HGPS cell (cell line): ENCODE measurements around a stretch of chr1.

DNA sequence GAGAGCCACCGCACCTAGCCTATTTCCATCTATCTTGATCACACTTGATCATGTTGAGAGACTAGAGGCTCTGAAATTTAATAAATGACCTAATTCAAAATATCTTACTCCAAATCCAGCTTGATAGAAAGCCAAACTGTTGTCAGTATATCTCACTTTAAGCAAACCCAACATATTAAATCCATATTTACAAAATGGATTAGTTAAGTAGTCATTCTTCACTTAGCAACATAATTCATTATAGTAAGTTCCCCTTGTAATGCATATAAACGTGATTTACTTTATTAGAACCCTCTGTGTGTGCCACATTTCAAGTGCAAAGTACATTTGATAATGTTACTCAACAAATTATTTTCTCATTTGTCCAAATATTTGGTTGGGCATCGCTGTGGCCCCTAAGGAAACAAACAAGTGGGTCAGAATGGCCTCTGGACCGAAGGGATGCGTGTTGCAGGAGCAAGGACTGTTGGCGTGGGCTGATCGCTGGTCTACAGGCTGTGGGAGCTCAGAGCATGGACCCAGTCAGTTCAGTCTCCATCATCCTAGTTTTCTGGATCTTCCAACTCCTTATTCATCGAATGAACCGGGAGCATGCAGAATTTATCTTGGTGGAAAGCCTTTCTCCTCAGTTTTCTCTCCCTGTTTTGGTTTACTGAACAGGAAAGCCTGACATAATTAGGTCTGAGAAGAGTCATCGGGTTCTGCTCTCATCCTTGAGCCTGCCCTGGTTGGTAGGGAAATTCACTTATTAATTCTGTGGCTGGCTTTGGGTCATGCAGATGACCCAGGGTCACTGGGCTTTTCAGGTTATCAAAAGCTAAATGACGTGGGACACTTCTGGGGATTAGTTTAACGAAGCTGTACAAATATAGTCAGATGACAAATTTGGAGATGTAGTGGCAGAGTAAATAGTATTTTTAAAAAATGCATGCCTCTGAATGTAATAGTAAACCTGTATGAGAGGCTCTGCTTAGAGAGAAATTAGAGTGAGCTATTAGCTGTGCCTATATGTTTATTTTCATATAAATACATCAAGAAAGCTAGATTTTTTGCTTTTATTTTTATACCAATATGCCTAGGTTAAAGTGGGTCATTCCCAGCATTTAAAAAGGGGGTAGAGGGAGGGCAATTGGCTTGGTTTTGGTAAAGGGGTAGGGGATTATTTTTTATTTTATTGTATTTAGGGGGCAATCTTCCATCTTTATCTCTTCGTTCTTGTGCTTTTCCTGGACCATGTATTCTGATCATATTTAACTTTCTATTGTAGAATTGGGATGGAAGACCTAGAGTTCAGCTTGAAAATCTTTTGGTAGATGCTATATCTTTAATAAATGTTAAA, 200.2 kb downstream of the SDCCAG8 start:
- RRBS = no CpG with 5 or more reads among the region's 13 CpGs

- RRBS = no CpG with 5 or more reads among the region's 17 CpGs
Measured at GRCh38 chr1:243483931-243484391, 228.1 kb downstream of the SDCCAG8 start.

GRCh38 chr1:243487375-243488051, 231.7 kb downstream of the SDCCAG8 start:
- RRBS = 79% methylated on average over 13 of the region's 33 CpGs

GRCh38 chr1:243713806-243714350, 136.2 kb downstream of the AKT3 start:
- RRBS = no CpG with 5 or more reads among the region's 4 CpGs

- RRBS = no CpG with 5 or more reads among the region's 4 CpGs
Measured at GRCh38 chr1:243731205-243731901, 118.7 kb downstream of the AKT3 start.

GRCh38 chr1:243805111-243806441, 44.5 kb downstream of the AKT3 start:
- RRBS = no CpG with 5 or more reads among the region's 5 CpGs

- RRBS = no CpG with 5 or more reads among the region's 31 CpGs
Measured at GRCh38 chr1:244049756-244050882, 964 bp upstream of the ZBTB18 start.

GRCh38 chr1:244269287-244269574, 83.2 kb upstream of the C1orf100 start:
- RRBS = no CpG with 5 or more reads among the region's 11 CpGs

GRCh38 chr1:244325458-244325949, 26.9 kb upstream of the C1orf100 start:
- RRBS = no CpG with 5 or more reads among the region's 2 CpGs

DNA sequence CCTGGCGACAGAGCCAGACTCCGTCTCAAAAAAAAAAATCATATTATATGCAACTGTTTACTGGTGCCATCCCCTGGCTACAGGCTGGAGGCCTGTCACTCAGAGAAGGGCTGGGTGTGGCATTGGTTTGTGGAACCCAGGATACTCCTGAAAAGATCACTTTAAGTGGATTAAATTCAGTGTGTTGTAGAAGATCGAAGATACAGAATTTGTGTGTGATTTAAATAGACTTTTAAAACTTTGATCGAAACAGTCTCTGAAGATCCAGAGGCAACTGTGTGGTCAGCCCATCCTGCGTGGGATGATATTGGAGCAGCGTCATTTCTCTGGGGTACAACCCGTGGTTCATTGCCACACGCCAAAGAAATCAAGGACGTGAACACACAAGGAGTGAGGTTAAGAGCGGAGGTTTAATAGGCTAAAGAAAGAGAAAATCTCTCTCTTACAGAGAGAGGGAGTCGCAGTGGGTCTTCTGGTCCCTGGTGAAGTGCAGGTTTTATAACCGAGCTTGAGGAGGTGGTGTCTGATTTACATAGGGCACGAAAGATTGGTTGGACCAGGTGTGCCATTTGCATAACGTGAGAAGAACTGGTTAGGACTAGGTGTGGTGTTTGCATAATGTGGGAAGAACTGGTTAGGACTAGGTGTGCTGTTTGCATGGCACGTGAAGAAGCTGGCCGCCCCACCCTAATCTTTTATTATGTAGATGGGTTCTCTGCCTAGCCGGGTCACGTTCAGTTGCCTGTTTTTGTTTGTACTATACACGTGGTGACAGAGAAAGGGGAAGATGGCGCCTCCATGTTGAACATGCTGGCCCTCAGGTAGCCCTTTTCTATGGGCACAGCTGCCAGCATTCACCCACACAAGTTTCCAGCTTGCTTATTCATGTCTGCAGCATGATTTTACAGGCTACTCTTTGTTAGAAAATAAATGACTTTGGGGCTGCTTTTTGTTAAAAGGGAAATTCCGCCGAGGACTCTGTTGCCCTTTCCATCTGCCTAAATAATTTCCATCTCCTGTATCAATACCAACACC, 17.0 kb downstream of the C1orf100 start:
- RRBS = no CpG with 5 or more reads among the region's 22 CpGs

- RRBS = no CpG with 5 or more reads among the region's 9 CpGs
Measured at GRCh38 chr1:244454359-244454887, 2.7 kb upstream of the ADSS2 start.

DNA sequence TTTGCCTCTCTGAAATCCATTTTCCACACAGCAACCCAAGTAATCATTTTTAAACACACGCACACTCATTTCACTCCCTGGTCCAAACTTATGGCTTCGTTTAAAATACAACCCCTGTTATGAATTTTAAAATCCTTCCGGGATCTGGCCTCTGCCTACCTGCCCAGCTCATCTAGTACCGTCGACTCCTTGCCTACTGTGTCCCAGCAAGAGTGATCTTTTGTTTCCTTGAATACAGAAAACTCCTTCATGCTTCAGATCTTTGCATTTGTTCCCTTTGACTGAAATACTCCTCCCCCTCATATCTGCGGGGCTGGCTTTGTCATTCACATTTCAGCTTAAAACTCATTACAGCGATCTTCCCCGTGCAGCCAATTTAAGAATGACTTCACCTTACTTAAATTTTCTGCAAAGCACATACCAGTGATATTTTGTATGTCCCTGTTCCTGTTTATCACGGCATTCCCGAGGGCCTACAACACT, 1.1 kb upstream of the DESI2 start:
- RRBS = no CpG with 5 or more reads among the region's 10 CpGs

GRCh38 chr1:244652555-244652813, 442 bp upstream of the DESI2 start:
- RRBS = no CpG with 5 or more reads among the region's 13 CpGs

DNA sequence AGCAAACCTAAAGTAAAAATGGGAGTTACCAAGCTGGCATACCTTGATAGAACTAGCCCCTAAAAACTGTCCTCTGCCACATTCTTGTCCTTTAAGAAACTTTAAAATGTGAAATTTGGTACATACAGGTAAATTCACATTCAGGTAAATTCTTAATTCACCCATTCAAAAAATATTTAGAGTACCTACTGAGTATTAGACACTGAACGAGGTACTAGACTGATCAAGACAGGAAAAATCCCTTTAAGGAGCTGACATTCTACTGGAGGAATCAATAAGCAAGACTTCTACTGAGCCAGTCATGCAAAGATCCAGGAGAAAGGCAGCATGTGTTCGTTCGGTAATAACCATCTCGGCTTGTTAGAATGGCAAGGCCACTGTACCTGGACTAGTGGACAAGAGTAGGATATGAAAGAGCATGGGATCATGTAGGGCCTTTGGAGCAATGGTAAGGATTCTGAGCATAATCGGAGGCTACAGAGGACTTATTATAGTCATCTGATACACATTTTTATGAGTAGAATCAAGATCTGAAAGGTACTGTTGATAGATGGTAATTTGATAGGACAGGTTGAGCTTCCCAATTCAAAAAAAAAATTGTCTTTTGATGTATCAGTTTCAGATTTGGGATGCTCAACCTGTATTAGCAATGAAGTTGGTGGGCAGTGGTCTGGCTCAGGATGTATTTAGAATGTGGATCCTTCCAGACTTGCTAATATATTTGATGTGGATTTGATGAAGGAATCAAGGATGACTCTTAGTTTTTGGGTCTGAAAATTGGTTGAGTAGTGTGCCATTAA, 2.2 kb downstream of the COX20 start:
- RRBS = no CpG with 5 or more reads among the region's 5 CpGs

- RRBS = no CpG with 5 or more reads among the region's 11 CpGs
Measured at GRCh38 chr1:244855270-244856377, 8.7 kb downstream of the HNRNPU start.

GRCh38 chr1:244918387-244919197, 50.9 kb upstream of the EFCAB2 start:
- RRBS = 3% methylated on average over 14 of the region's 61 CpGs

- RRBS = no CpG with 5 or more reads among the region's 6 CpGs
Measured at GRCh38 chr1:245060414-245061279, 91.2 kb downstream of the EFCAB2 start.

- RRBS = no CpG with 5 or more reads among the region's 12 CpGs
Measured at GRCh38 chr1:245091659-245092401, 63.0 kb upstream of the KIF26B start.

GRCh38 chr1:245157128-245157548, 2.4 kb downstream of the KIF26B start:
- RRBS = no CpG with 5 or more reads among the region's 15 CpGs

- RRBS = no CpG with 5 or more reads among the region's 10 CpGs
Measured at GRCh38 chr1:245245066-245245572, 90.3 kb downstream of the KIF26B start.